SEM (cell line): ENCODE measurements around the genes CLIC3 and NSMF.

- PRO-cap: no peak
Observed at GRCh38 chr9:136666310-136666911, 3.7 kb downstream of the EGFL7 start.

- PRO-cap: no peak
Observed at GRCh38 chr9:136670007-136670507, 7.3 kb downstream of the EGFL7 start.

DNA sequence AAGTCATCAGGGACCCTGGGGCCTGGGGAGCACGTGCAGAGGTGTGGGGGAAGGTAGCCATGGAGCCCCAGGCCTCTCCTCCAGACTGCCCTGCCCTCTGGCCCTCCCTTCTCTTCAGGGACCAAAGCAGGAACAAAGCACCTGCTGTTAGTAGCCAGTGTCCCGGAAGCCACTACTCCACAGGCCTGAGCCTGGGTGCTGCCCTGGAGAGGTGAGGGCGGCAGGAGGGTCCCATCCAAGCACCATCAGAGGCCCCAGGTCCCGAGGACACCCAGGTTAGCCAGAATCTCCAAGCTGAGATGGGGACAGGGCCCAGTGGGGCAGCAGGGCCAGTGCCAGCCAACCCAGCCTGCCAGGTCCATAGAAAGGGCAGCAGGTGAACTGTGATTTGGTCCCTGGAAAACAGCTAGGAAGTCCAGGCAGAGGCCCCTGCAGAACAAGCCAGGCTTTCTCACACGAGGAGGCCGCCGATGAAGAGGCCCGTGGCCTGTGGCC lies 2.2 kb downstream of the AGPAT2 start:
- PRO-cap: no peak

DNA sequence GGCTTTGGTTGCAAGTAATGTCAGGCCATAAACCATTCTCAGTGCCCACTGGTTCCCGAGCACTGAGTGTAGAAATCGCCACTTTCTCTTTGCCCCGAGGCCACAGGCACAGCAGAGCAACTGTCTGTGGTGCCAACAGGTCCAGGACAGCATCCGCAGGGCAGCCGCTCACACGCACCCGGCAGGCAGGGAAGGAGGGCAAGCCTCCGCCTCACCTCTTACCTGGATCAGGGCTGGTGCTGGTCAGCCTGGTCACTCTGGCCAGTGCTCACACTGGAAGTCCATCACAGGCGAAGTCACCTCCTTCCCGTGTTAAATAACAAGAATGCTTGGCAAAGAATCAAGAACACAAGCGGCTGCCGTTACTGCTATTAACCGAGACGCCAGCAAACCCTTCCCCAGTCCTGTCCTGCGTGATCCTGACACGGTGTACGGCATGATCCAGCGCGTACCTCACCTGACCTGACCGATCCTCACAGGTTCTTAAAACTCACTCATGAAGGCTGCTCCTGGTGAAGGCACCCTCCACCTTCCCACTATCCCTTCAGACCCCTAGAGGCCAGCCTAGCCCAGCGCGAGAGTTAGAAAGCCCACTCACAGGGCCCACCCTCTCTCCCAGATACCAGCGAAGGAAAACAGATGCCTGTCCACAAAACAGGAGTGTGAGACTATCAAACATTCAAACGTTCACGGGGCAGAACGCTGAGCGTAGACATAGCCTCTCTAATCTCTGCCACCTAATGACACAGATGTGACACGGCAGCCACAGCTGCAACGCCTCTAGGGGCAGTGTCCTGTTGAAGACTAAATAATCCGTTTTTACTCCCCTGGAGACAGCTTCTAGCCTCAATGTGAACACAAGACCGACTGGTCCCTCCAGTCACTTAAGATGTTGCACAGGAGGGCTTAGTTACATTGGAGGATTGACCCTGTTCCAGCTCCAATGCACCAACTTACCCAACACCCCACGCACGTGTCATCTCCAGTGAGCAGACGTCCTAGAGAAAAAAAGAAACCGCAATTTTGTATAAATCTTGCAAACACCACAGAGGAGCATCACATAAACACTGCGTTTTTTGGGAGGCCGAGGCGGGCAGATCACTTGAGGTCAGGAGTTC lies 14.1 kb downstream of the DIPK1B start:
- PRO-cap: unidirectional peak, plus-strand start at position 883 of the sequence

GRCh38 chr9:136821050-136822315 lies 13.7 kb downstream of the RABL6 start:
- PRO-cap: no peak

GRCh38 chr9:136886933-136887689 lies 795 bp downstream of the TRAF2 start:
- PRO-cap: no peak

- PRO-cap: no peak
Observed at GRCh38 chr9:136942058-136943135, 2.1 kb downstream of the FBXW5 start.

DNA sequence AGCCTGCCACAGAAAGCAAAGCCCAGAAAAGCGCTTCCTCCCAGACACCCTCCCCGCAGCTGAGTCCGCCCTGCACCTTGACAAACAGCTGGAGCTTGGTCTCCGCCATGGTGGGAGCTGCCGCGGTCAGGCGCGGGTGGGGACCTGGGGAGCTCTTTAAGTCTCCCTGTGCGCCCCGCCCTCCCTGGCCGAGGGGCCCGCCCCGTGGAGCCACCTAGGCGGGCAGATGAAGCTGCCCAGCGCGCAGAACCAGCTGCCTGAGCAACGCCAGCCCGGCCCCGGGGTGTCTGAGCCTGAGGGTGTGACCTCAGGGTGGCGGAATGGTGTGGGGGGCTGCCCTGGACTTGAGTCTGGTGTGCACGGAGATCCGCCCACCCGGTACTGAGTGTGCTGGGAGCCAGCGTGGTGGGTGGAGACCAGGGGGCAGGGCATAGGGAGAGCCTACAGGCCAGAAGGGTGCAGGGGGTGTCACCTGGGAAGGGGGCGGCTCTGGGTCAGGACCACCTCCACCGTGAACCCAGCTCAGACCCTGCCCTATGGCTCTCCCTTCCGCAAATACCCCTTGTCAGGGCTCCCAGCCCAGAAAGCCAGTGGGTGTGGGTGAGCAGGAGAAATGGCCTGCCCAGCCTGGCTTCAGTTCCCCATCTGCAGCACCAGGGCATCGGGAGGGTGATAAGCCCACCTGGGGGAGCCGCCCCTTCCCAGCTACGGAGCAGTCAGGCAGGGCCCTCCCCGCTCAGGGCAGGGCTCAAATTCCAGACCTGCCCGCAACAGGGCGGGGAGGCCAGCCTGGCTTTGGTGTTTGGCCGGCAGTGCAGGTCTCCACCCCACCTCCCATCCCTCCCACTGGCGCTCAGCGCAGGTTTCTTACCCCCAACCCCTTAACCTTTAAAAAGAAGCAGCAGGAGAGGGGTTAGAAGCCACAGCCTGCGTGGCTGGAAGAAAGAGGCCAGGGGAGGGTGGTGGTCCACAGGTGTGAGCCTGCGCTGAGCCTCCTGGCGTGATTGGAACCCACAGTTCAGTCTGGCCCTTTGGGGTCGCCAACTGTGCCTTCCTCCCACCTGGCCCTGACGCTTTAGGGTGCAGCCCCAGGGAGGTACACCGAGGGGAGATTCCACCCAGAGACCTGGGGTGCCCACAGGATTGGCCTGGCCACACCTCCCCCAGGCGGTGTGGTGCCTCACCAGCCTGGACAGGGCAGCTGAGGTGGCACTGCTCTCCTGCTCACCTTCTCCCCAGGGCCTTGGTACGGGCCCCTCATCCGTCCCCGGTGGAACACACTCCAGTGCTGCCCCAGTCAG lies at the start of gene CLIC3:
CLIC3 (minus strand) TSS at position 134 of the 1,301 bp plus-strand sequence.
- PRO-cap: no peak

- PRO-cap: no peak
Observed at GRCh38 chr9:137057015-137057464, 3.2 kb upstream of the ENTPD2 start.

- PRO-cap: no peak
Observed at GRCh38 chr9:137087235-137087953, 609 bp downstream of the MAN1B1 start.

DNA sequence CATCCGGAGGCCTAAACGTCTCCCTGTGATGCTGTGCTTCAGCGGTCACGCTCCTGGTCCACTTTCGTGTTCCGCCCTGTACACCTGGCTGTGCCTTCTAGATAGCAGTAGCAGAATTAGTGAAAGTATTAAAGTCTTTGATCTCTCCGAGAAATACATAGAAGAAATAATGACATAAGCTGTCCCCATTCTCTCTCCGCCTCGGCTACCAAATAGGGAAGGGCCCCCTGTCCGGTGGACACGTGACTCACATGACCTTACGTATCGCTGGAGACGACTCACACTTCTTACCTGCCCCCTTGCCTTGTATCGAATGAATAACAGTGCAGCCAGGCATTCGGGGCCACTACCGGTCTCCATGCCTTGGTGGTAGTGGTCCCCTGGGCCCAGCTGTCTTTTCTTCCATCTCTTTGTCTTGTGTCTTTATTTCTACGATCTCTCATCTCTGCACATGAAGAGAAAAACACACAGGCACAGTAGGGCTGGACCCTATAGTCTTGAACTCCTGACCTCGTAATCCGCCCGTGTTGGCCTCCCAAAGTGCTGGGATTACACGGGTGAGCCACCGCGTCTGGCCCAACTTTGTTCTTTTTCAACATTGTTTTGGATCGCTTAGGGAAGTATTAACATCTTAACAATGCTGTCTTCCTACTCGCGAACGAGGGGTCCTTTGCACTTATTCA lies 7.4 kb upstream of the DPP7 start:
- PRO-cap: no peak

GRCh38 chr9:137174548-137175193 lies 2.8 kb upstream of the TMEM210 start:
- PRO-cap: no peak

DNA sequence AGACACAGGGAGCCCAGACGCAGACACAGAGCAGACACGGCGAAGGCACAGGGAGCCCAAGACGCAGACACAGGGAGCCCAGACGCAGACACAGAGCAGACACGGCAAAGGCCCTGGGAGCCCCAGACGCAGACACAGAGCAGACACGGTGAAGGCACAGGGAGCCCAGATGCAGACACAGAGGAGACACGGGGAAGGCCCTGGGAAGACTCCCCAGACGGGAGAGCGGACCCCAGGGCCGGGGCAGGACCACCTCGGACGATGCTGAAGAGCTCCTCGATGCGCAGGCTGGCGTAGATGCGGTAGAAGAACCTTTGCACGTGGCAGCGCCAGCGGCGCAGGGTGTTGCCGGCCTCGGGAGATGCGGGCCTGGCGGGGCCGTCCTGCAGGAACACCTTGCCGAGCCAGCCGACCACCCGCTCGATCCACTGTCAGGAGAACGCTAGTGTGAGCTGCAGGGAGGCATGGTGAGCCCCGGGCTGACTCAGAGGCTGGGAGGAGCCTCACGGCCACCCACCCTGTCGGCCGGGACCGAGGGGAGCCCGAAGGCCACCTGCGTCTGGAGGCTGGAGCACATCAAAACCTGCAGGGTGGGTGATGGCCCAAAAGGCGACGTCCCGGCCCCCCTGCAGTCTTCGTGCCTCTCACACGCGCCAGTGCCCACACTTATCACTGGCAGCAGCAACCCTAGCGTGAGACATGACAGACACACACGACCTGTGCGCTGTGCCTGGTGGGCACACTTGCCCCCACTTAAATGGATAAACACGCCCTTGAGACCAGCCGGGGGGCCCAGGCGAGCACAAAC lies 3.5 kb downstream of the ANAPC2 start:
- PRO-cap: no peak

DNA sequence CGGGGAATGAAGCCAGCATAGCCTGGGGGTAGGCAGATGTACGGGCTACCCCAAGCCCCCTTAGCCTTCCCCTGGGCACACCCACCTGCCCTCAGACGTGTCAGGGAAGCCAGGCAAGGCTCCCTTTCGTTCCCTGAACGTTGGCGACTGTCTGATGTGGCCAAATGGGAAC lies 3.0 kb downstream of the FAM166A start:
- PRO-cap: no peak

GRCh38 chr9:137452211-137452968 lies 6.7 kb downstream of the NSMF start:
- PRO-cap: no peak

GRCh38 chr9:137458358-137459710 lies at the start of gene NSMF:
NSMF (minus strand) TSS chr9:137459334.
- PRO-cap: bidirectional peak, plus-strand start at chr9:137459456, minus-strand start at chr9:137459330

DNA sequence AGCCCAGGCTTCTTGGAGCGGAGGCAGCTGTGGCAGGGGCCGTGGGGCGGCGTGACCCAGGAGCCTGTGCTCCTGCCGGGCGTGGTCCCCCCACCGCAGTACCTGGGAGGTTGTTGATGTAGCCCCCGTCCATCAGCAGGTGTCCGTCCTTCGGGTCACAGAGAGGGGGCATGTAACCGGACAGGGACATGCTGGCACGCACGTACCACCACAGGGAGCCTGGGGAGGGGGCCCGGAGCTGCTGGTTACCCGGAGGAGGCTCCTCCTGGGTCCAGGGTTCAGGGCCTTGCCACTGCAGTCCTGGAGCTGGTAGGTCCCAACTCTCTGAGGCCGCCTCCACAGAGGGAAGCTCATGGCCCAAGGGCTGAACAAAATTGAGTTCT lies 4.2 kb upstream of the NSMF start:
- PRO-cap: no peak

GRCh38 chr9:137533593-137534219 lies 16.5 kb downstream of the PNPLA7 start:
- PRO-cap: no peak

DNA sequence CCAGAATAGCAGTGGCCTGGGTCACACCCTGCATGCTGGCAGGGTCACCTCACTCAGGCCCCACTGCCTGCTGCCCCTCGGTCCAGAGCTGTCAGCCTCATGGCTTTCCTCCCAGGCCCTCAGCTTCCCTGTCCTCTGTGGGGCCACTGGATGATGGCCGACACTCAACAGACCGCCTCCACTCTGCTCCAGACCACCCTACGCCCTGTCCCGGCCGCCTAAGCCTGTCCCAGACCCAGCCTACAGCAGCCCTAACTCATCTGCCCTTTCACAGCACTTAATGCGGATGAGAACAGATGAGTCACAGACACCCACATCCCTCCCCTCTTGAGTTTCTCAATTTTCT lies 5.9 kb downstream of the PNPLA7 start:
- PRO-cap: no peak

DNA sequence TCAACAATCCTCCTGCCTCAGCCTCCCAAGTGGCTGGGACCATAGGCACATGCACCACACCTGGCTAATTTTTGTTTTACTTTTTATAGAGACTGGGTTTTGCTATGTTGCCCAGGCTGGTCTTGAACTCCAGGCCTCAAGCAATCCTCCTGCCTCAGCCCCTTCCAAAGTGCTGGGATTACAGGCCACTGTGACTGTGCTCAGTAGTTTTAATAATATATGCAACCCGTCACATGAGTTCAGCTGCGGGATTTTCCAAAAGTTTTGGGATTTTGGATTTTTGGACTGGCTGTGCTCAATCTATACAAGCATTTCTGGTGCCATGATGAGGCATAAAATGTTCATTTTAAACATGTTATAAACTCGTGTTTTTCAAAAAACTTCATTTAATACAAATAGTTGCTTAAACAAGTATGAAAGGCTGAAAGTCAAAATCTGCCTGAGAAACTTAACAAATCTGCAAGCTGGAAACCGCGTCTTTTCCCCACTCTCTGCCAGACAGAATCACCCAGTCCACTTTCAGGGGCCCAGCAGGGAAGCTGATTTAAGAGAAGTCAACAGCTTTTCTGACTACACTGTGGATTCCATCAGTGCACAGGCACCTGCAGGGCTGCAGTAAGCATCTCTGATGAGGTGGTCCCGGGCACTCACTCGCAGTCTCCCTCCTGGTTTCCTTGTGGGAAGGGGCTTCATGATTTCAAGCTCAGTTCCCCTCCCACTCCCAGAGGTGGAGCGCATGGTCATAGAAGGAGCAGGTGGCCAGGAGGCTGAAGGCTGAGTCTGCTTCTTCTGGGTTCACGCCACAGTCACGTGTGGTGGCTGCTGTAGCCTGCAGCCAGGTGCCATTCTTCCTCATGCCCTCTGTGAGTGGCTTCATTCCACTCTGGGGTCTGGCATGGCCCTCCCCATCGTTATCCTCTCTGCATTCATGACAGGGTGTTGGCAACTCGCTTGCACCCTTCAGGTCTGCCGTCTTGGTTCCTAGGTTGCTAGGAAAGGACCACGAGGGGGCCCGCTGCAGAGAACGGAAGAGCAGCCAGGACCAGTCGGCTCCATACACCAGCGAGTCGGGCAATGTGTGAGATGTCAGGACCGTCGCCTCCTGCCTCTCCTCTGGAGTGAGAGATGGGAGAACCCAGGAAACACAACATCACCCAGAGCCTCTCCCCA lies 3.2 kb downstream of the MRPL41 start:
- PRO-cap: no peak